ENCODE results near the gene SLC31A2.

DNA sequence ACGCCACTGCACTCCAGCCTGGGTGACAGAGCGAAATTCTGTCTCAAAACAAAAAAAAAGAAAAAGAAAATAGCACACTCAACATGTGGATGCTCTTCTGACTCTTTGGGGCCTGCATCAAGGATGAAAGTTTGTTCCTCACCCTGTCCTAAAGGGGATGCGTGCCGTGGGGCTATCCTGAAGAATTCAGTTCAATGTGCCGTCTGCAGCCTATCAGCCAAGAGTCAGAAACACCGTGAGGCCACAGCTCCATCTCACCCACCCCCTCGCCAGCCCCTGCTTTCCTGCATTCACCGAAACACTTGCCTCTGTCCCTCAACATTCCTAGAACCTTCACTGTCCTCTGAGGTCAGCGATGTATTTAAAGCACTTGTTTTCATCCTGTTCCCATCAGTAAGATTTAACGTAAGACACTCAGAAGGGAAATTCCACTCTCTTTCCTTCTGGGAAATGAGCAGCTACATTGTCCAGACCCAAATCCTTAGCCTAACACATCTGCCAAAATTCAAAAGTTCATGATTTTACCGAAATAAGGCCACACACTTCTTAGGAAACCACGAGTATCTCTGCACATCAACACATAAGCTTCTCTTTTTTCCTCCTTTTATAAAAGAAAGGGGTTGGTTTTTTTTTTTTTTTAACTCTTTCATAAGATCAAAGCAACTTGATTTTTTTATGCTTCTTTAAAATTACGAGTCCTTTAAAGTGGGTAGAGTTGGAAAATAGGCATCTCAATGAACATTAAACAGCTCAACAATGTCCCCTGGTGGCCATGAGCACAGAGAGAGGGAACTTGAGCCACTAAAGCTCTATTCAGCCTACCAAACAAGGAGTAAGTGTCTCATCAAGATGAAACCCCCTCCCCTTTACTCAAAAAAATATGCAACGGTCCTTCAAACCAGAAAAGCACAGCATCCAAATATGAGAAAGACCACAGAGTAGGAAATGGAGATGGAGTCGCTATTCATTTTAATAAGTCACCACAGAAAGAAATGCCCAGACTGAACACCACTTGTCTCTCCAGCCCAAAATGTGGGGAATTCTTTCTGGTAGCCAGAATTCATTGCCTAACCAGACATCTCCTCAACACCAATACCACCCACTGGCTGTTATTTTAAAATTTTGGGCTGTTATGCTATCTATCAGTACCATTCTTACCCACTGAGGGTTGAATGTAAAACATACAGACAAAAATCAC is 100.5 kb downstream of the SUSD1 start:
- PRO-cap = no peak

- PRO-cap = no peak
Measured at GRCh38 chr9:112155840-112156336, 19.2 kb downstream of the SUSD1 start.

DNA sequence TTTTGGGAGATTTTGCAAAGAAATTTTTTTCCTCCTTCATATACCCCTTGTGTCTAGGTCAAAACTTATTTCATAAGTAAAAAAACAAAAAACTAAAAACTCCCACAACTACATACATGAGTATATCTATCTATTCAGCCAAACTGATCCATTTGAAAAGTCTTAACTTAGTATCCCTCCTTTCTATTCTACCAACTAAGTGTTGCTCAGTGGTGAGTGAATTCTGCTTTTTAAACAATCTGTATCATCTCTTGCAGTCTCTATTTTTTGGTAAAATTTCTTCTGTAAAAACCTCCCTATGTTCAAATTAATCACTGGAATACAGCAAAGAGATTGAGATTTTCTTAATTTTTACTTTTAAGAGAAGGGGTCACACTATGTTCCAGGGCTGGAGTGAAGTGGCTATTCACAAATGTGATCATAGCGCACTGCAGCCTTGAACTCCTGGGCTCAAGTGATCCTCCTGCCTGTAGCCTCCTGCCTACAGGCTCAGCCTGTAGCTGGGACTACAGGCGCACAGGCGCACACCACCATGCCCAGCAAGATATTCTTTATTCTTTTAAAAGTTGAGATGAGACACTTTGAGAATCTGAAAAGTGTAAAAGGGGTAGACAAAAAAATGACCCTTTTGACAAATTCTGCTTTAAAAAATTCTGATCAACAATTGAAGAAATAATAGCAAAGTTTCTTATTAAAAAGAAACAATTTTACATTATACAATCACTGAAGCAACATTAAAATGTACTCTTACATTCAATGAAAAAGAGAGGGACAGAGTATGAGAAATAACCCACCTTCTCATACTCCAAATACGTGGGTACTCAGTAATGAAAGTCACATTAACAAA is 46.7 kb upstream of the SUSD1 start:
- PRO-cap = no peak

GRCh38 chr9:112378580-112379263 is 1.2 kb upstream of the HSDL2 start:
- PRO-cap = no peak

DNA sequence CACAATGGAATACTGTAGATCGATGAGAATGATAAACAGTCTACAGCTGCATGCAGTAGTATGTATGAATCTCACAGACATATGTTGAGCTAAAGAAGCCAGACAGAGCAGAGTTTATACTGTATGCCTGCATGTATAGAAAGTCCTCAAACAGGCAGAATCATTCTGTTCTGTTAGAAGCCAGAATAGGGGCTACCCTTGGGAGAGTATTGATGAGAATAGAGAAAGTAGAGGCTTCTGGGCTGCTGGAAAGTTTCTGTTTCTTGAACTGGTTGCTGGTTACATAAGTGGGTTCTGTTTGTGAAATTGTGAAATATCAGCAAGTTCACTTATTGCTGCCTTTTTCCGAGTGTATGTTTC is 9.6 kb downstream of the KIAA1958 start:
- PRO-cap = no peak

GRCh38 chr9:112804050-112804375 is 53.5 kb downstream of the SNX30 start:
- PRO-cap = no peak

GRCh38 chr9:112838279-112839235 is 52.1 kb downstream of the SLC46A2 start:
- PRO-cap = no peak

DNA sequence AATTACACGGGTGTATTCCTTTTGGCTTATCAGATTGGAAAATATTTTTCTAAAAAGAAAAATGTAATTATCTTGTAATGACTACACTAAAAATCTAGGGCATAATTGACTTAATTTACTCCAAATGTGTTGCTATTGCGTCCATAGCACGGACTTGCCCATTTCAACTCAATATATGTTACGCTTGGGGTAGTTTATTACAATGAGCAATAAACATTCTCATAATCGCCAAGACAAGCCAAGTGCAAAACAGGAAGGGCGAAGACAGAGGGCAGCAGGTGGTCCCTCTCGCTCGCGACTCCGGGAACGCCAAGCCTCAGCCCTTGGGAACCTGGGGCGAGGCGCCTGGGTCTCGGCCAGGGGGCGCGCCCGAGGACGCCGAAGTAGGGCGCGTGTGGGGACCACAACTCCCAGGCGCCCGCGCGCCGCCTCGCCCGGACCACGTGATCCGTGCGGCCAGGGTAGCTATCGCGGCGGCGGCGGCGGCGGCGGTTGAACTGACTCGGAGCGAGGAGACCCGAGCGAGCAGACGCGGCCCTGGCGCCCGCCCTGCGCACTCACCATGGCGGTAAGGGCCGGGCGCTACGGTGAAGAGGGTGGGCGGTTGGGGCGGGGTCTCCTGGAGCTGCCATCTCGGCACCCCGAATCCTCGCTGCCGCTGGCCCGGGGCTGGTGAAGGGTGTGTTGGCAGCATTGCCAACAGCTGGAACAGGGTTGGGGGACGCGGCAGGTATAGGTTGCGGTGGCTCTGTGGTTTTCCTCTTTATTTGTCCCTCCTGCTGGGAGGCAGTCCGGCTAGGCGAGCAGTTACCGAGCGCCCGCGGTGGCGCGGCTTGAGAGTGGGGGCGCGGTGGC is at the start of gene SLC31A2:
Gene SLC31A2 (plus strand): TSS at position 495 of the 855 bp plus-strand sequence.
- PRO-cap = unidirectional peak, plus-strand start at position 528 of the sequence

- PRO-cap = no peak
Measured at GRCh38 chr9:113219844-113220246, 1.2 kb downstream of the FKBP15 start.

- PRO-cap = unidirectional peak, plus-strand start at chr9:113220723
Measured at GRCh38 chr9:113220247-113220869, 719 bp downstream of the FKBP15 start.

- PRO-cap = no peak
Measured at GRCh38 chr9:113261894-113262743, 13.3 kb downstream of the CDC26 start.

- PRO-cap = bidirectional peak, plus-strand start at chr9:113505047, minus-strand start at chr9:113505059
Measured at GRCh38 chr9:113504505-113505677, 41.4 kb downstream of the RGS3 start.

GRCh38 chr9:113523062-113524236 is 59.9 kb downstream of the RGS3 start:
- PRO-cap = unidirectional peak, plus-strand start at chr9:113523764

DNA sequence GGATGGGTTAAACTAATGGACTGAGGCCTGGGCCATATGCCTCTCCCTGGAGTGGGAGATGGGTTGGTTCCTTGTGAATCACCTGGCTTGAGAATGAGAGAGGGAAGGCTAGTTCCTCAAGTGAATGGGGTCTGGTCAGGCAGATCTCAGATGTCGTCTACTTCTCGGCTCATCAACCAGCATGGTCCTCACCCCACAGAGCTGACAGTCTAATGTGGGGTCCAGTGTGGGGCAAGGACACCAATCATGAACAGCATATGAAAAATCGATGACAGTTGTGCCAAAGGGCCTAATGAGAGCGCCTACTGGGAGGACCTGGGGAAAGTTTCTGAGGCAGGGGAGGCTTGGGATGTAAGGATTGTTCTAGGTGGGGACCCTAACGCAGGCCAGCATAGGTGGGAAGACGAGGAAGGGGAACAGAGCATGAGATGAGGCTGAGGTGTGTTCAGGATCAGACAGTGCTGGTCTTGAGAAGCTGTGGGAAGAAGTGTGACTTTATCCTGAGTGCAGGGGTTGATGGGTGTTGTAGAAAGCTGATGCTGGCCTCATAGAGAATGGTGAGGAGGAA is 94.0 kb downstream of the RGS3 start:
- PRO-cap = no peak

DNA sequence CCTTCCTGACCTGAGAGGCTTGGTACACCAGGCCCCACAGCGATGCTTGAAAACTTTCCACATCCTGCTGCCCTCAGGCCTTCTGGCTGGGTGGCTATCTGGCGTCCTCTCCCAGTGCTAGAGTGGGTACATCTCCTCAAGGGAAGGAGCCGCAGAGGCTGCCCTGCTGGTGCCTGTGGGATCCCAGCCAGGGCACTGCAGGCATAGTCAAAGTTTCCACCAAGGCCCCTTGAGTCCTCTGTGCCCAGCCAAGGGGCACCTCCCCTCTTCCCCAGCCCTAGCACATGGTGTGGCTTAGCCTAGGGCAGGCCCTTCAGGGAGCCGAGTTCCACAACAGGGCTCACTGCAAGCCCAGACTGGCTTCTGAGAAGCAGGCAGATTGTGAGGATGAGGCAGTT is 103.1 kb downstream of the RGS3 start:
- PRO-cap = no peak

DNA sequence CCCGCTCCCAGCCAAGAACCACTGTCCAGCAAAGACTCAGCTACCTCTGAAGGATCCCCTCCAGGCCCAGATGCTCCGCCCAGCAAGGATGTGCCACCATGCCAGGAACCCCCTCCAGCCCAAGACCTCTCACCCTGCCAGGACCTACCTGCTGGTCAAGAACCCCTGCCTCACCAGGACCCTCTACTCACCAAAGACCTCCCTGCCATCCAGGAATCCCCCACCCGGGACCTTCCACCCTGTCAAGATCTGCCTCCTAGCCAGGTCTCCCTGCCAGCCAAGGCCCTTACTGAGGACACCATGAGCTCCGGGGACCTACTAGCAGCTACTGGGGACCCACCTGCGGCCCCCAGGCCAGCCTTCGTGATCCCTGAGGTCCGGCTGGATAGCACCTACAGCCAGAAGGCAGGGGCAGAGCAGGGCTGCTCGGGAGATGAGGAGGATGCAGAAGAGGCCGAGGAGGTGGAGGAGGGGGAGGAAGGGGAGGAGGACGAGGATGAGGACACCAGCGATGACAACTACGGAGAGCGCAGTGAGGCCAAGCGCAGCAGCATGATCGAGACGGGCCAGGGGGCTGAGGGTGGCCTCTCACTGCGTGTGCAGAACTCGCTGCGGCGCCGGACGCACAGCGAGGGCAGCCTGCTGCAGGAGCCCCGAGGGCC is 120.2 kb downstream of the RGS3 start:
- PRO-cap = no peak

GRCh38 chr9:113622794-113623510 is 159.4 kb downstream of the RGS3 start:
- PRO-cap = unidirectional peak, plus-strand start at chr9:113623188; unidirectional peak, plus-strand start at chr9:113623236

DNA sequence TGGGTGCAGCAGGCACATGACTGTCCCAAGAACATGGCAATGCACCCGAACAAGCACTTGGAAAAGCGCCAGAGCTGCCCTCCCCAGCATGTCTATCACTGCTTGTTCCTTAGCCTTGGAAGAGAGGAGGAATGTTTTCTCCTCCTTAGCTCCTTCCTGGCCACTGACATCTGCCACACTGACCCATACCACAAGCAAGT is 157.8 kb upstream of the ZNF618 start:
- PRO-cap = no peak

DNA sequence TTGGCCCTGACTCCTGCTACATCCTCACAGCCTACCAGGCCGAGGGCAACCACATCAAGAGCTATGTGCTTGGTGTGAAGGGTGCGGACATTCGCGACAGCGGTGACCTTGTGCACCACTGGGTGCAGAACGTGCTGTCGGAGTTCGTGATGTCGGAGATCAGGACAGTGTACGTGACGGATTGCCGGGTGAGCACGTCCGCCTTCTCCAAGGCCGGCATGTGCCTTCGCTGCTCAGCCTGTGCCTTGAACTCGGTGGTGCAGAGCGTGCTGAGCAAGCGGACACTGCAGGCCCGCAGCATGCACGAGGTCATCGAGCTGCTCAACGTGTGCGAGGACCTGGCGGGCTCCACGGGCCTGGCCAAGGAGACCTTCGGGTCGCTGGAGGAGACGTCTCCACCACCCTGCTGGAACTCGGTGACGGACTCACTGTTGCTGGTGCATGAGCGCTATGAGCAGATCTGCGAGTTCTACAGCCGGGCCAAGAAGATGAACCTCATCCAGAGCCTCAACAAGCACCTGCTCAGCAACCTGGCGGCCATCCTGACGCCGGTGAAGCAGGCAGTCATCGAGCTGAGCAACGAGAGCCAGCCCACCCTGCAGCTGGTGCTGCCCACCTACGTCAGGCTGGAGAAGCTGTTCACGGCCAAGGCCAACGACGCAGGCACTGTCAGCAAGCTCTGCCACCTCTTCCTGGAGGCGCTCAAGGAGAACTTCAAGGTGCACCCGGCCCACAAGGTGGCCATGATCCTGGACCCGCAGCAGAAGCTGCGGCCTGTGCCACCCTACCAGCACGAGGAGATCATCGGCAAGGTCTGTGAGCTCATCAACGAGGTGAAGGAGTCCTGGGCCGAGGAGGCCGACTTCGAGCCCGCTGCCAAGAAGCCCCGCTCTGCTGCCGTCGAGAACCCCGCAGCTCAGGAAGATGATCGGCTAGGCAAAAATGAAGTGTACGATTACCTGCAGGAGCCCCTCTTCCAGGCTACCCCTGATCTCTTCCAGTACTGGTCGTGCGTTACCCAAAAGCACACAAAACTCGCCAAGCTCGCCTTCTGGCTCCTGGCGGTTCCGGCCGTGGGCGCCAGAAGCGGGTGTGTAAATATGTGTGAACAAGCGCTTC is 28.8 kb downstream of the AMBP start:
- PRO-cap = no peak

DNA sequence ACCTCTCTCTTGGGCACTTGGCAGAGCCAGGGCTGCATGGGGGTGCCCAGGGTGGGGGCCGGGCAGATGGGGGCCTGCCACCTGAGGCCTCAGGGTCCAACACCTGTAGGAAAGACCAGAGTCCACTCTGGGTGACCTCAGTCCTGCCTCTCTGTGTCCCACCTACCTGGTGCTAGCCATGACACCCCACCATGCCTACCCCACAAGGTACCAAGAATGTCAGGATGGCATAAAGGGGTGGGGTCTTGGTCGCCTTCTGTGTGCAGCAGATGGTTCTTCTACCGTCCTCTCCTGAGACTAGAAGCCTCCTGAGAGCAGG is 6.6 kb downstream of the KIF12 start:
- PRO-cap = no peak

All from endothelial cell (in vitro differentiated cells).